ENCODE data around the gene GARIN4.

- RRBS, result no CpG with 5 or more reads among the region's 8 CpGs
Measured at GRCh38 chr1:212561326-212562041, 47.1 kb upstream of the ATF3 start.

- RRBS, result no CpG with 5 or more reads among the region's 7 CpGs
Measured at GRCh38 chr1:212605917-212606457, 2.6 kb upstream of the ATF3 start.

GRCh38 chr1:212610238-212611234 is 2.0 kb downstream of the ATF3 start:
- RRBS, result no CpG with 5 or more reads among the region's 11 CpGs

DNA sequence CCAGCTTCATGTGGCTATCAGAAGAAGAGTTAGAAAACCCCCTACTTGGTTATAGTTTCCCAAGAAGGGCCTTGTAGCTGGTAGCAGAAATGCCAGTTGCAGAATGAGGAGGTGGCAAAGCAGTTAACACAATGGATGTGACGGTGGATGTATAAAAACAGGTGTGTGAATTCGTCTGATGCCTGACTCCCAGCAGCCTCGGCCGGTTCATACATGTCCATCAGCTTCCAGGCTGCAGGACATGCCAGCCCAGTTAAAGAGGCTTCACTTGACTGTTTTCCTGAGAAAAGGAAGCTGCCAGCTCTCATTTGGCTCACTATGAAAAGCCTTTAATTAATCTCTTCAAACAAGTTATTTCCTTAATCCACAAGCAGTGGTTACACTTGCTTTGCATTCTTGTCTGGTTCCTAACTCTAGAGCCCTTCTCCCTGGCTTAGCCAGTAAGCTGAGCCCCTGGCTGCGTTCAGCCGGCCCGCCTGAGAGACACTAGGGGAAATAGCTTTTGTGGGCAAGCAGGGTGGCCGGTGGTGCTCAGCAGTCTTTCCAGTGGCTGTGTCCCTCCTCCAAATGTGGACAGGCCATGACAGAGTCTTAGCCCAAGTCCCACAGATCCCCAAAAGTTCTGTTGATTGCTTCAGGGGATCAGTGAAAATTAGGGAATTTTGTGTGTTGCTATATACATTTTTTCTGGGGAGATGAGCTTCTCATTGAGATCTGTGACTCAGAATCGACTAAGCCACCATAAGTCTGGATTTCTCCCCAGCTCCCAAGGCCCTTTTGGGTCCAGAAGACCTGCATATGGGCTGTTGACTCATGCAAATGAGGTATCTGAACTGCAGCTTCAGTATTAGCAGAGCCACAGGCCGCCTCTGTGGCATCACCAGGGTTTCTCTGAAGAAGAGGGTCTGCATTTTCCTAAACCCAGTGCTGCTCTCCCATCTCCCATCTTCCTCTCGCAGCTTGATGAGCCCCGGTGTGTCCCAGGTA is 5.7 kb upstream of the GARIN4 start:
- RRBS, result 80% methylated on average over 1 of the region's 12 CpGs

GRCh38 chr1:212624329-212624905 is at the start of gene GARIN4:
GARIN4 (plus strand) TSS chr1:212624474.
- RRBS, result no CpG with 5 or more reads among the region's 7 CpGs

- RRBS, result no CpG with 5 or more reads among the region's 1 CpG
Measured at GRCh38 chr1:212639079-212639336, 14.7 kb downstream of the GARIN4 start.

- RRBS, result no CpG with 5 or more reads among the region's 11 CpGs
Measured at GRCh38 chr1:212683082-212683799, 16.4 kb downstream of the BATF3 start.

DNA sequence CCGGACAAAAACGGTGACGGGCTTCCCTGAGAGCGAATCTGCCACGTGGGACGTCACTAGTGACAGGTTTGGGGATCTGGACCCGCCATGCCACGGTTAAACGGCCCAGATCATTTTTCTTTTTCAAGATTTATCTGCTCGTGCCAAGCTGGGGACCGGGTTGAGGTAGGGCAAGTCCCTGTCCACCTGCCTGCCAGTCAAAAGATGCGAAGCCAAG is 872 bp upstream of the BATF3 start:
- RRBS, result 0% methylated on average over 1 of the region's 12 CpGs

DNA sequence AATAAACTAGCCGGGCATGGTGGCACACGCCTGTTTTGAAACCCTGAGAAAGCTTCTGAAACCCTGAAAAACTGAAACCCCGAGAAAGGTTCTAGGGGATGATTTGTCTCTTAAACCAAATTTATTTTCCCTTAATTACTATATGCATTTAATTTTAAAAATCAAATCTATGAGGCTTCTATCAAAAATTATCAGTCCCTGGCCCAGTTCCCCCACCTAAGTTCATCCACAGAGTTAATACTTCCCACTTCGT is 31.7 kb upstream of the BATF3 start:
- RRBS, result no CpG with 5 or more reads among the region's 4 CpGs

DNA sequence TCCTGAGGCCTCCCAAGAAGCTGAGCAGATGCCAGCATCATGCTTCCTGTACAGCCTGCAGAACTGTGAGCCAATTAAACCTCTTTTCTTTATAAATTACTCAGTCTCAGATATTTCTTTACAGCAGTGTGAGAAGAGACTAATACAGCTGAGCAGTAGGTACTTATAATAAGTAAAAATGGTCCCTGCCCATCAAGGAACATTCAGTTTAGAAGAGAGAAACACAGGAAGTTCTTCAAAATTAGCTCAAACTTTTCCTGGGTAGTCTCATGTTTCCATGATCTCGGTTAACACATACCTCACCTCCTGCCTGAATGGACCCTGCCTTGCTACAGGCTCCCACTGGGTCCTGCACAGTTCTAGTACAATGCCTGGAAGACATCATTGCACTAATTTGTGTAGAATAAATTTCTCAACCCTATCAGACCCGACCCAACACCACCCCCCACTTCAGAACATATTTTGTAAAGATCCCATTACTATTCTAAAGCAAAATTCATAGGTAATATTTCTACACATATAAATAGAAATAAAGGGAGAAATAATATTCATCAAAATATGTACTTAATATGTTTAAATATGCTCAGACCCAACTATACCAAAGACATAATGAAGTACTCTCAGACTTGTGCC is 42.1 kb upstream of the BATF3 start:
- RRBS, result no CpG with 5 or more reads among the region's 2 CpGs

DNA sequence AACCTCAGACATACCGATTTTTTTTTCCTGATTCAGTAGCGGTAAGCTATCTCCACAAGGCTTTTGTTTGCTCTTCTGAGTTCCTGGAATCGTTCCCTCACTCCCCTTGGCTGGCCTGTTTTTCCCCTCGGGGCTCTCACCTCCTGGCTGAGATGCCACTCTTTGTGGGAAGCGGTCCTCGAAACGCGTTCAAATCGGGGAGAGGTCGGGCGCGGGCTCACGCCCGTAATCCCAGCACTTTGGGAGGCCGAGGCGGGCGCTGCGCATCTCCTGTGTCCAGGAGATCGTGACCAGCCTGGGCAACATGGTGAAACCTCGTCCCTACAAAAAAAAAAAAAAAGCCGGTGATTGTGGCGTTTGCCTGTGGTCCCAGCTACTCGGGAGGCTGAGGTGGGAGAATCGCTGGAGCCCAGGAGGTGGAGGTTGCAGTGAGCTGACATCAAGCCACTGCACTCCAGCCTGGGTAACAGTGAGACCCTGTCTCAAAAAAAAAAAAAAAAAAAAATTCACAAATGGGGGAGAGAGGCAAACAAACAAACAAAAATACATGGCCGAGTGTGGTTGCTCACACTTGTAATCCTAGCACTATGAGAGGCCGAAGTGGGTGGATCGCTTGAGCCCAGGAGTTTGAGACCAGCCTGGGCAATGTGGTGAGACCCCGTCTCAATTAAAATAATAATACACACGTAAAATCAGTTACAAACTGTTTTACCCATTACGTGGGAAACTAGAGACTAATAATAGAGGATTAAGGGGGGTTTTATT is 637 bp downstream of the TATDN3 start:
- RRBS, result no CpG with 5 or more reads among the region's 30 CpGs

- RRBS, result no CpG with 5 or more reads among the region's 2 CpGs
Measured at GRCh38 chr1:212798620-212799461, 7.1 kb downstream of the TATDN3 start.

GRCh38 chr1:213977452-213977972 is 10.3 kb upstream of the PROX1 start:
- RRBS, result no CpG with 5 or more reads among the region's 9 CpGs

DNA sequence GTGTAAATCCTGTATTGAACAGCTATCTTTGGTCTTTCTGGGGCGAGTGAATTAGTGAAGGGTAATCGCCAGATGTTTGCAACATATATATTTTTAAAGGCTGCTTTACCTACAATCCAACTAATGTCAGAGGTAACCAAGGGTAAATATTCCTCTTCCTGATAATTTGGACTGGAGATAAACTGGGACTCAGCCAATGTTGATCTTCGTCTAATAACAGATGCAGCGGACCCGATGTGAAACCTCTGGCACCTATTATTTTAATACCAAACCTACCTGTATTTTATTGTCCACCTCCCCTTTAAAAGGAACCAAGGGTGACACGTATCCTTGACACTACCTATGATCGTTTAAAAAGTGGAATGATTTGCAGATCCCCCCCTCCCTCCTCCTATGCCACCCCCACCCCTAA is 741 bp upstream of the PROX1 start:
- RRBS, result no CpG with 5 or more reads among the region's 7 CpGs

GRCh38 chr1:213989368-213990124 is 1.8 kb downstream of the PROX1 start:
- RRBS, result 15% methylated on average over 2 of the region's 17 CpGs

- RRBS, result no CpG with 5 or more reads among the region's 13 CpGs
Measured at GRCh38 chr1:214014002-214014652, 26.4 kb downstream of the PROX1 start.

DNA sequence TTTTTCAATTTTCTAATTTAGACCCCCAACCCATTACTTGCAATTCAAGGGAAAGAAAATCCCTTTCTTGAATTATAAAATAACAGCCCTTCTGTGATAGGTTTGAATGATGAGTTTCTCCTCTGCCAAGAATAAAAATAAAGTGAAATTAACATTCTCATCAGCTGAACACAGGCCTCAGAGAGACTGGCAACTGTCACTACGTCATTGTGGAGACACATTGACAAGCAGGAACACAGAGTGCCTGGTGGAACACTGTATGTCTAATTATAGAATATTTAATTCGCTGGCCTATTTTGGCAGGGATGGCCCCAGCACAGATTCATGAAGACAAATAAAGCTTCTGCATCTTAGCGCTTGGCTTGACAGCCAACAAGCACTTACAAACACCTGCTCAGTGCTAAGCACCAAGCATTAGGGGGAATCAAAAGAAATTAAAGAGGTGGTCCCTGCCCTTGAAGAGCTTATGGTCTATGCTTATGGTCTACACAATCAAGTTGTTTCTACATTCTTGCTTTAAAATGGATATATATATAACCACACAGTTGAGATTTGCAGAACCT is 52.0 kb upstream of the SMYD2 start:
- RRBS, result no CpG with 5 or more reads among the region's 3 CpGs

GRCh38 chr1:214281319-214282251 is 626 bp downstream of the SMYD2 start:
- RRBS, result 2% methylated on average over 39 of the region's 59 CpGs

DNA sequence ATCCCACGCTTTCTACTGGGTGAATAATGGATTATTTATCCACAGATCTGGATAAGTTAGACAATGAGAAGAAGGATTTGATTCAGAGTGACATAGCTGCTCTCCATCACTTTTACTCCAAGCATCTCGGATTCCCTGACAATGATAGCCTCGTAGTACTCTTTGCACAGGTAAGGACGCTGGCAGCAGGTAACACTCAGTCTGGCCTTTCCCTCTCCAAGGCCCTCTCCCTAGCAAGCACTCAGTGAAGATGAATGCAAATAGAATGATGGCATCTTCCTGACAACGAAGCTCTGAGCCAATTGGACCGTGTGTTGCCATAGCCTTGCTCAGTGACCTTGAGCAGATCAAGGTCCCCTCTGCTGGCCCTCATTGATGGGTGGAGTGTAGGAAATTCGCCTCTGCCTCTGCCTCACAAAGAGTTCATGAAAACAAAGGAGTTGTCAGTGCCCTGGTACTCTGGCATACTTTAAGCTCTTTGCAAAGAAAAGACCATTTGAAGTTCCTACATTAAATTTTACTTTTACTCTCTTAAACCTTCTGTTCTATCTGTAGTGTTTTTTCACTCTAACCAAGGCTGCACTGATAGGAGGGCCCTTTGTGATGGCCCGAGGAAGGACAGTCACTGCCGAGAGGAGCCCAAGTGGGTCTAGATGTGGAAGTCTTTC is 38.0 kb downstream of the SMYD2 start:
- RRBS, result no CpG with 5 or more reads among the region's 9 CpGs

DNA sequence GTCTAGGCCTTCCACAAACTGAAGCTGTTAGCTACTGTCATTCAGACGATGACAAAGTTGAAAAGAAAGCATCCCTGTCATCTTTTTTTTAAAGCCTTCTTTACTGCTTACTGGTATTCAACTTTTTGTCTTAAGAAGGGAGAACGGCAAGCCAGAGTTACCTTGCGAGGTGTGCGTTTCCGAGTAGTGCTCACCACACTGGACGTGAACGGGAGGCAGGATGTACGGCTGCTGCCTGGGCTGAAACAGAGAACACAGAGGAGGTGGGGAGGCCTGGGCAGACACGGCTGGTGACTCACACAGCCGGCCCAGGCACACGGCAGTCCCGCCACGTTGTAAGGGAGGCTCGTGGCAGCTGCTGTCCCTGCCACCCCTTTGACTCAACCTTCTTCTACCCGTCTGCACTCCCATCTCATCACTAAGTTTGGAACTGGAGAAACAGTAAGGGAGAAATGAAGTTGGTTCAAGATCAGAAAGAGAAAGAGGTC is 105.8 kb downstream of the SMYD2 start:
- RRBS, result no CpG with 5 or more reads among the region's 15 CpGs

Measured in GM06990 (cell line).